Heart (tissue), 3 donors: ENCODE data around the gene RETNLB.

GRCh38 chr3:100697839-100698433, 11.4 kb upstream of the TFG start:
- RAMPAGE, long total RNA, 2 experiments, result no peak in any of the 2 experiments

DNA sequence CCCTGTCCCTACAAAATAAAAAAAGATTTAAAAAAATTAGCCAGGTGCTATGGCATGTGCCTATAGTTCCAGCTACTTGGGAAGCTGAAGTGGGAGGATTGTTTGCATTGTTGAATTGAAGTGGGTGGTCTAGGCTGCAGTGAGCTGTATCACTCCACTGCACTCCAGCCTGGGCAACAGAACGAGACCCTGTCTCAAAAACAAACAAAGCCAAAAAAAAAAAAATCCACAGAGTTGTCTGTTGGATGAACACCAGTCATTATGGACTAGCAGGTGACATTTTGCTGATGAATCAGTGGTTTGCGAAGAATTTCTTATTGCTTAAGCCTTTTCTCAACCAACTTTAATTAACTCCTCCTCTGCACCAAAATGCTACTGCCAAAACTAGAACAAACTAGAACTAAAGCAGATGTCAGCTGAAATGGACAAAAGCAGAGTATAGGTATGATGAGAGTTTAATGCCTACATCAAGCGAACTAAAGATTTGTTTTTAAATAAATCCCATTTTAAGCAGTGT, 28.6 kb downstream of the TFG start:
- RAMPAGE, long total RNA, 2 experiments, result no peak in any of the 2 experiments

DNA sequence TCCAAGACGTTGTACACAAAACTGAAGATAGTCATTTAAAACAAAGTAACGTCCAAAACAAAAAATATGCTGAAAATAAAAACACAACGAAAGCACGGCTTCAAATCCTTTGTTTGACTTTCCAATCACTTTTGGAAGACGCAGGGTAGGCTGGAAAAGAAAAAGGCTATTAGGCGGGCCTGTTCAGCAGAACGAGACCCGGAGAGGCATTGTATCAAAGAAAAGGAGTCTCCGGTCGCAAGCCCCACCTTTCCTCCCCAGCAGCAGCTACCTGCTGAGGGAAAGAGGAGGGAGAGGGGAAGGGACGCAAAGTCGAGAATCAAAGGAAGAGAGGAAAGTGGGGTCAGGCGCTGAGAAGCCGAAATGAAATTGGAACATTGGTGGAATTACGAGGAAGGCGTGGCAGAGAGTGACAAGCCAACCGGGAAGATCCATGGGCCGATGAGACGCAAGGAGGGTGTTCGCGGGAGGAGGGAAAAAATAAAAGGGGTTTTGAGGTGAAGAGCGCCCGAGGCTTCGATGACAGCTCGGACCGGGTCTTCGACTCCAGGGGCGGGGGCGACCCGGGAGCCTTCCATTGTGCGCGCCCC, 539 bp downstream of the SENP7 start:
- RAMPAGE, long total RNA, 2 experiments, result no peak in any of the 2 experiments

- RAMPAGE, long total RNA, 2 experiments, result no peak in any of the 2 experiments
Measured at GRCh38 chr3:101578049-101578538, 4.1 kb downstream of the PCNP start.

DNA sequence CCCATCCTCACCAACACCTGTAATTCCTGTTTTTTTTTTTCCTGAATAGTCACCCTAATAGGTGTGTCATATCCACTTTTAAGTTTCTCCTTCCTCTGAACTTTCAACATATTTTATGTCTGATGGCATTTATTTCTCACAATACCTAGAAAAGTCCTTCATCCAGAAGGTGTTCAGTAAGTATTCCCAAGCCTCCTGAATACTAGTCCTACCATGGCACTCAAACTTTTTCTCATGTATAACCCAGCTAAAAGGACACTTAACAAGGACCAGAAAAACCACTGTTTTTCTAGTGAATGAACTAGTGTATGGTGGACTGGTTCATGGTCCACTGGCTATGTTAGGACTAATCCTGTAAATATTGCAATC, 1.4 kb downstream of the RPL24 start:
- RAMPAGE, long total RNA, 2 experiments, result no peak in any of the 2 experiments

- RAMPAGE, long total RNA, 2 experiments, result no peak in any of the 2 experiments
Measured at GRCh38 chr3:101851639-101852818, 2.7 kb downstream of the NFKBIZ start.

GRCh38 chr3:101855558-101856096, 6.3 kb downstream of the NFKBIZ start:
- RAMPAGE, long total RNA, 2 experiments, result no peak in any of the 2 experiments

- RAMPAGE, long total RNA, 2 experiments, result no peak in any of the 2 experiments
Measured at GRCh38 chr3:105368520-105369492, 2.1 kb downstream of the ALCAM start.

DNA sequence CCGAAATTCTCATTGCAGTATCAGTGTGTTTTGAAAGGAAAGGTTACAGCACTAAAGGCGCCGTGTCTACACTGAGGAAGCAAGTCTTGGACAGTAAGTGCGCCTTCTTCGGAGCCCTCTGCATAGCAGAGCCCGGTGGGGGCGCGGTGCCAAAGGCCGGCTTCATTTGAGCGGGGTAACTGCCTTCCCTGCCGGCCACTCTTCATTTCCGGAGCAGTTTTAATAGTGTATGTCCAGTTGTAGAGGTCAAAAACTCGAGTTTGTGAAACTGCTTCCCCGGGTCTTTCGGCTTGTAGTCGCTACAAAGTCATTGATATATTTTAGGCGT, 2.7 kb downstream of the ALCAM start:
- RAMPAGE, long total RNA, 2 experiments, result no peak in any of the 2 experiments

GRCh38 chr3:105827797-105828510, 40.9 kb downstream of the CBLB start:
- RAMPAGE, long total RNA, 2 experiments, result no peak in any of the 2 experiments

DNA sequence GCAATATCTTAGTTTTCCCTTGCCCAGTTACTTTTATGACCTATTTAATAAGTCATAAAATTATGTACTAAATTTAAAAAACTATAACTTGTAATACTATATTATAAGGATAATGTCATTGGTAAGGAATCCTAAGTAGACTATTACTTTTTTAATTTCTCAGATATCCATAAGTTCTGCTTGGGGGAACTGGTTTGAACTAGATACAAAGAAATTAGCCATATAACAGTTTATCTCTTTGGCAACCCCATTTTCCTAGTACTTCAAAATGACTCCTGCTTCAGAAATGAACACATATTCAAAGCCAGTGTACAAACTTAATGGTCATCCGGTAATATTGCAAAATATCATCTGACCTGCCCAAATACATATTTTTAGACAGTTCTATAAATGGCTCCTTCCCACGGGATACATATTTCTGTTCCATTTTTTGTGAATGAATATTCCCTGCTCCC, 37.8 kb upstream of the CBLB start:
- RAMPAGE, long total RNA, 2 experiments, result no peak in any of the 2 experiments

DNA sequence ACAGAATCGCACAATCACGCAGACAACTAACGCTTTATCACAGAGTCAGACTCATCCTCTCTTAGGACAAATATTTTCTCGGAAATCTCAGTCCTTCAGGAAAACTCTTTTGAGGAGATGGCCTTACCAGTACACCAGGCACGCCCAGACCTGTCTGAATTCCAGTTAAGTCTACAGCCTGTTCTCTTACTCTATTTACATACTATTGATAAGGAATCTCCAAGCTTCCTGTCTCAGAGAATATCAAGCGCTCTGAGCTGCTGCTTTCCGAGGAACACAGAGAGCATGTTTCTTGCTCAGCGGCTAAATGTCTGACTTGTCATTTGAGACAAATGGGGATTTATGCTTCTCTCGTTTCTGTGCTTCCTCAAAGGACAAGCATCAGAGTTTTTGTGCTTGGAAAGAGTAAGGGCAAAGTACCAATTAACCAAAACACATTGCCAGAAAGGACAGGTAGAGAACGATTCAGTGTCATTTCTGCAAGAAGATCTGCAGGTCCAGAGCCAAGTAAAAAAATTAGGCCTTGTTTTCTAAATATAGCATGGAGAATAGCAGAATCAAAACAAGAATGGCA, 112.3 kb upstream of the CCDC54 start:
- RAMPAGE, long total RNA, 2 experiments, result no peak in any of the 2 experiments

DNA sequence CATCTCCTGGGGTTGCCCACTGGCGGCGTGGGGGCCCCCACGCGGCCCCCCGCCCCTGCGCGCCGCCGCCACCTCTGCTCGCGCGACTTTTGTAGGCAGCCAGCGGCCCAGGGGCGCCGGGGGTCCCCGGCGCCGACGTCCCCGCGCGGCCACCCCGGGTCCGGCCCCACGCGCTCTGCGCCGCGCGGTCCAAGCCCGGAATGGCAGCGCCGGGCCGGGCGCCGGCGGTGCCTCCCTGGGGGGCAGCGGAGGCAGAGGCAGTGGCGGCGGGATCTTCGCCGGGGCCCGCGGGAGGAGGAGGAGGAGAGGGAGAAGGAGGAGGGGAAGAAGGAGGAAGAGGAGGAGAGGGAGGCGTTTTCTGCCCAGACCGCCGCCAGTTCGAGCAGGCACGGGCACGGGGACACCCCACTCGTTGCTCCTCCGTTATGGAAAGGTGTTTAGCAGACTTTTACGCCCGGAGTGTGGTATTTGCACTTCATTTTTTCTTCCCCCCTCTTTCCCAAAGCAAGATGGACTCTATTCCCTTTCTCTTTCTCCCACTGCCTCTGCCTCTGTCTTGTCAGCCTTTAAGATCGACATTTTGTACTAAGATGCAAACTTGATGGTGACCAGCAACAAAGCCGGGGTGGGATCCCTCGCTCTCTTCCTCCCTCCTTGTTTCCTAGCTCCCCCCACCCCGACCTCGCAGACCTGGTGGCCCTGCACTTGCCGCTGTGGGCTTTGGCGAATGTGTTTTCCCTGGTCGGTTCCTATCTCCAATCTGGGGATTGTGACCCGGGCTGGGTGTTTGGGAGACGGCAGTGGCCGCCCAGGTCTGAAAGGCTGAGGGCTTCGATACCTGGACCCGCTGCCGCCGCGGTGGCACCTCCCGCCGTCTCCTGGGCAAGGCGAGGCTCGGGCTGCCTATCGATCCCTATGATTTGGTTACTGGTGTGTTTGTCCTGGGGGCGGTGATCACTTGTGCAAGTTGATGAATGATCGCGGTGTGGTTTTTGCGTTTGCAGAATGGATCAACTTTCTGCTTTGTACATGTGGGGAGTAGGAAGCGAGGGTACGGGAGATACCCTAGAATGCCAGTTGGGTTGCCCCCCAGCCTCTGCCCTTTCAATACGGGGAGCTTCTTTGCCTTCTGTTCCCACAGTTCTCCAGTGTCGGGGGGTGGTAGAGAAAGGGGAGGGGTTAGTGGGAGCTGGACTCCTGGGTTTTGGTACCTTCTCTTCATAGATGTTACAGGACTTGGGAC, 2.7 kb downstream of the BBX start:
- RAMPAGE, long total RNA, 2 experiments, result no peak in any of the 2 experiments

DNA sequence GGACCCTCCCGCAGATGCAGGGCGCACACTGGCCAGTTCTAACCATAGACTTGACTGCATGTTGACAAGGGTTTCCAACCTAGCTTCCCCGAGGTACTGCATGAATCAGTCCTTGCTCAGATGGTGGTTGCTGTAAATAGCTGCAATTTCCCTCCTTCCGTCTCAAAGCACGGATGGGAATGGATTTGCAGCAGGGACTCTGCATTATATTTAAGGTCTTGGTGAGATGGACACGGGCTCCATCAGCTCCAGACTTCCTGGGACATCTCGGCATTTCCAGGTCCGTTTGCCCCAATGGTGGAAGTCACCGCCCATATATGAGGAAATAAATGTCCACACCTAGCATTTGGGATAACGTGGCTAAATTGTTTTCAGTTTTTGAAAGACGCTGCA, 162.7 kb downstream of the CD47 start:
- RAMPAGE, long total RNA, 2 experiments, result no peak in any of the 2 experiments

DNA sequence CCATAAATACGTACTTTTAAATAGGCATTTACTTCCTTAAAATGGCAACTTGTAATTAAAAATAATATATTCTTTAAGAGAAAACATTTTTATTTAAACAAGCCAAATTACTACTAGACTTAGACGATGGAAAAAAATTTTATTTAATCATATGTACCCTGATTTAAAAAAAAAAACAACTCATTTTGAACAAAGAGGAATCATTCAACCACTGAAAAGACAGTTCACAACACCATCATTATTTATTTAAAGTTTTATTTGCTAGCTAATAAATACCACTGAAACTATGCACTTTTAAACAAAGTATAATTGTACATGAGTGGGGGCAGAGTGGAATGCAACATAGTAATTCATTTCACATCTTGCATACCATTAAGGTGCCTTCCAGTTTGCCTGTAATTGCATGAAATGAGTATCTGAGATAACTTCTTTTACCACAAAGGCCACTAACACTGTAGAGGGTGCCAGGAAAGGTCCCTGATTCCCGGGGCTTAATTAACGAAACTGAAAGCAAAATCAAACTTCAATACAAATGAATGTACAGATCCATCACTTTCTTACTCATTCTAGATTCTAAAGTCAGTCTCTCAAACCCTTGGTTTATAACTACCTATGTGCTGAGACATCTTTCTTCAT, 2.3 kb downstream of the CD47 start:
- RAMPAGE, long total RNA, 2 experiments, result no peak in any of the 2 experiments

GRCh38 chr3:108137394-108137739, 46.5 kb upstream of the CD47 start:
- RAMPAGE, long total RNA, 2 experiments, result no peak in any of the 2 experiments

DNA sequence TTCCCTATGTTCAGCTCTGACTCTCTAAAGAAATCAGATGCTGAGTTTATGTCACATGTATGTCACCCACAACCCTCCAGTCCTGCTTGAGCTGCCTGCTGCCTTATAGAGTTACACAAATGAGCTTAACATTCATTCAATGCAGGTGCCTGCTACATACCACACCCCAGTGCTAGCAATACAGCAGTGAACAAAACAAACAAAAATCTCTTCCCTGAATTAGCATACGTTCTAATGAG, 93.0 kb downstream of the HHLA2 start:
- RAMPAGE, long total RNA, 2 experiments, result no peak in any of the 2 experiments

GRCh38 chr3:108603724-108604129, 14.2 kb downstream of the DZIP3 start:
- RAMPAGE, long total RNA, 2 experiments, result no peak in any of the 2 experiments

- RAMPAGE, long total RNA, 2 experiments, result no peak in any of the 2 experiments
Measured at GRCh38 chr3:108723880-108724356, 33.3 kb downstream of the RETNLB start.

DNA sequence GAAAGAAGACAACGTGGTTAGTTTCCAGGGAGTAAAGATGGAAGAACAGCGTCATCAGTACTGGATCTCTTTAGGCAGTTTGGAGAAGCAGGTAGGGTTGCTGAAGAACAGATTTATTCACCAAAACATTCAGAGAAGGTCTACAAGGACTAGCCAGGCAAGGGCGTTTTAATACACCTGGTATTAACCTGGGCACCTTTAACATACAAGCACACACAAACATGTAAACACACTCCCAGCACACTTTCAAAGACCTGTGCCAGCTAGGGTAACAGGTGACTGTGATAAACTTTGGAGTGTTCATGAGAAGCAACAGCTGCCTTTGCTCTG, at the start of gene RETNLB:
RETNLB (minus strand) TSS at position 144 of the 330 bp plus-strand sequence.
- RAMPAGE, long total RNA, 2 experiments, result no peak in any of the 2 experiments